ENCODE data around the gene ZNF484.

GRCh38 chr9:91164552-91165278 is 197.0 kb downstream of the AUH start:
- PRO-cap, 3 experiments, result no peak in any of the 3 experiments
- RAMPAGE, long total RNA, result no peak

GRCh38 chr9:91292977-91293572 is 68.6 kb downstream of the AUH start:
- PRO-cap, 3 experiments, result no peak in any of the 3 experiments
- RAMPAGE, long total RNA, result no peak

DNA sequence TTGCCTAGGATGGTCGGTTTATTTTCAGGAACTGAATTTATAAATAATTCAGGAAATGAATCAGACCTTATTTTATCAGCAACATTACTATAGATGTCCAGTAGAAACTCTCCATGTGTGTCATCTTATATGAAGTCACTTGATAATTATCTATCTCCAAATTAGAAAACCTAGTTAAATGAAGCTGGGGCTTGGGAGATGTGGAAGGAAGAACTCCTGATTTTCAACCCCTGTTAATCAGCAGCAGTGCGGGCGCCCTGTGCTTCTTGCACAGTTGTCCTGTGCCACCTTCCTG is 13.4 kb upstream of the AUH start:
- PRO-cap, 3 experiments, result no peak in any of the 3 experiments
- RAMPAGE, long total RNA, result no peak

DNA sequence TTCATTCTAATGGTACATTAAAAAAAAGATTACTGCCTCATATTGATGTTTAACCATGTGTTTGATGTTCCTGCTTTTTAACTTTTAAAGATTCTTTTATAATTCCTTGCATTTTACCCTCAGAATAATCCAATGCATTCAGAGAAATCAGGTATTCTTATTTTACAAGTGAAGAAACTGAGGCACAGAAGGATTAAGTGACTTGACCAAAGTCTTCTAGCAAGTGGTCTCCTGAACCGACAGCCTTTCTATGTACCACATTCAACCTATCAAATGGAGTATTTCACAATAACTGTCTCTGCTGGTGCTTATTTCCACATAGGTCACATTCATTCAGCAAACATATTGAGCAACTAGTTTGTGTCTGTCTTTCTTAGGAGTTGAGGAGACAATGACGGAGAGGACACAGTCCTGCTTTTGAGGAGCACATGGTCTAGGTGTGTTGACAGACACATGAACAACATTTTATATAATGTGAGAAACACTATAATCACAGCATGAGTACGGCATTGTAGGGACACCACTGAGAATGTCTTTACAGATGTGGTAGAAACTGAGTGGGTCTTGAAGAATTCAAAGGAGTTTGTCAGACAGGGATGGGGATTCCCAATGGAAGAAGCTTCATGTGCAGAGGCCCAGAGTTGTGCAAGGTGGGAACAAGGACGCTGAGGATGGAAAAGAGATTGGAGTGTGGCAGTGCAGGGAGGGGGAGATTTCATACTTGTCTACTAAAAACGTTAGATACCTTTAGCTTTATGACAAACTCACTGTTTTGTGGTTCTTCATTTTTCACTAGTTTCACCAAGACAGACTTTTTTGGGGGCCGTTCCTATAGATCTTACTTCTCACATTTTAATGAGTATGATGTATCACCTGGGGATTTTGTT is 28.5 kb downstream of the NFIL3 start:
- PRO-cap, 3 experiments, result no peak in any of the 3 experiments
- RAMPAGE, long total RNA, result no peak

- PRO-cap, 3 experiments, result no peak in any of the 3 experiments
- RAMPAGE, long total RNA, result no peak
Observed at GRCh38 chr9:91712067-91712427, 238.0 kb downstream of the ROR2 start.

- PRO-cap, 3 experiments, result no peak in any of the 3 experiments
- RAMPAGE, long total RNA, result no peak
Observed at GRCh38 chr9:91847688-91848245, 102.3 kb downstream of the ROR2 start.

GRCh38 chr9:91873605-91874132 is 76.4 kb downstream of the ROR2 start:
- PRO-cap, 3 experiments, result no peak in any of the 3 experiments
- RAMPAGE, long total RNA, result no peak

- PRO-cap, 3 experiments, result no peak in any of the 3 experiments
- RAMPAGE, long total RNA, result no peak
Observed at GRCh38 chr9:91899863-91900941, 49.8 kb downstream of the ROR2 start.

GRCh38 chr9:91948083-91949293 is 1.5 kb downstream of the ROR2 start:
- PRO-cap, 3 experiments, result no peak in any of the 3 experiments
- RAMPAGE, long total RNA, result no peak

- PRO-cap, 3 experiments, result no peak in any of the 3 experiments
- RAMPAGE, long total RNA, result no peak
Observed at GRCh38 chr9:92031043-92031469, 81.0 kb upstream of the ROR2 start.

GRCh38 chr9:92314134-92315340 is 10.6 kb downstream of the NOL8 start:
- PRO-cap, 3 experiments, result no peak in any of the 3 experiments
- RAMPAGE, long total RNA, result no peak

- PRO-cap, 3 experiments, result no peak in any of the 3 experiments
- RAMPAGE, long total RNA, result no peak
Observed at GRCh38 chr9:92405755-92406469, 1.5 kb upstream of the OGN start.

DNA sequence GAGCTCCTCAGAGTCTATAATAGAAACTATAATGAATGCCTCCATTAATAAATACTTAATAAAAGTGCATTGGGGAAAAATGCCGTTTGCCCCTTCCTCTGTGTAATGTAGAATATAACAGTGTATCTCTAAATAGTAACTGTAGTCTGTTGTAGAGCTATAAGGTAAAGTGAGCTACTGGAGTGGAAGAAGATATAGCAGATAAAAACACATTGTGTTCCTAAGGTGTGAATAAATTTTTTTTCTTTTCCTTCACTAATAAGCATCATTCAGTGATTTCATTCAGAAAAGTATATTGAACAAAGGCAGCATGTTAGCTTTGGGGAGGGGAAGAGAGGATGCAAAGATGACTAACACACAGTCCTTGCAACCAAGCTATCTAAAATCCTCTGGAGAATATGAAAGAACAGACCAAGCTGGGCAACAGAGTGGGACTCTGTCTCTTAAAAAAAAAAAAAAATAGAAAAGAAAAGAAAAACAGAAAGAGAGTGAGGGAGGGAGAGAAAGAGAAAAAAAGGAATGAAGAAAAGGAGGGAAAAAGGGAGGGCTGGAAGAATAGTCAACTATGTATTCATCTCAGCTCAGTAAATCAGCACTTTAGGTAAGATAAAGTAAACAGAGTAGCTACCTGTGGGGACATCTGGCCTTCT is 22.2 kb upstream of the OMD start:
- PRO-cap, 3 experiments, result no peak in any of the 3 experiments
- RAMPAGE, long total RNA, result no peak

DNA sequence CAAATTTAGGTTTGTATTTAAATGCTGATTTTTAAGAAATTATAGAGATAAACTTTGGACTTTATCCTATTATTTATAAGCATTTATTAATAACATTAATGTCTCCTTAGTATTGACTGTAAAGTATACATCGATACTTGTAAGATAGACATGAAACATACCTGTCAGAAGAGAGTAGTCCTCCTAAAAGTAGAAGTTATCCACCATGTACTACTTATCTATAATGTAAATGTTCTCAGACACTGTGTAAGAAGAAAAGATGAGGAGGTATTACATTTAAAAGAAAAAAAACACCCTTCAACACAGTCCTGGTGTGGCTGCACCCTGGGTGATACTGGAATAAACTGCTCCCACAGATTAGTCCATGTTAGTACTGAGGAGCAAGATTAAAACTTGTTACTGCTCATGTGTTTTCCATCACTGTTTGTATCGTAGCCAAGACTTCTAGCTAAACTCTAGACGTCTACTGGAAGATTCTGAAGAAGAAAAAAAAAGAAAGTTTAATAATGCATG is 53.6 kb downstream of the ECM2 start:
- PRO-cap, 3 experiments, result no peak in any of the 3 experiments
- RAMPAGE, long total RNA, result no peak

GRCh38 chr9:92600048-92601566 is 64.8 kb upstream of the ECM2 start:
- PRO-cap, 3 experiments, result no peak in any of the 3 experiments
- RAMPAGE, long total RNA, result no peak

- PRO-cap, 3 experiments, result no peak in any of the 3 experiments
- RAMPAGE, long total RNA, result no peak
Observed at GRCh38 chr9:92634397-92634611, 35.6 kb downstream of the IPPK start.

- PRO-cap, 3 experiments, result peak in 3 of 3 experiments; most common plus-strand start chr9:92878195 (in 3); most common minus-strand start chr9:92878032 (in 3)
- RAMPAGE, long total RNA, result start-site peak on the minus strand at chr9:92877980-92878027, 180 and 302 reads in 2 replicates
Observed at GRCh38 chr9:92877450-92878320, at the start of gene ZNF484. Gene ZNF484 (minus strand): TSS chr9:92878038.

DNA sequence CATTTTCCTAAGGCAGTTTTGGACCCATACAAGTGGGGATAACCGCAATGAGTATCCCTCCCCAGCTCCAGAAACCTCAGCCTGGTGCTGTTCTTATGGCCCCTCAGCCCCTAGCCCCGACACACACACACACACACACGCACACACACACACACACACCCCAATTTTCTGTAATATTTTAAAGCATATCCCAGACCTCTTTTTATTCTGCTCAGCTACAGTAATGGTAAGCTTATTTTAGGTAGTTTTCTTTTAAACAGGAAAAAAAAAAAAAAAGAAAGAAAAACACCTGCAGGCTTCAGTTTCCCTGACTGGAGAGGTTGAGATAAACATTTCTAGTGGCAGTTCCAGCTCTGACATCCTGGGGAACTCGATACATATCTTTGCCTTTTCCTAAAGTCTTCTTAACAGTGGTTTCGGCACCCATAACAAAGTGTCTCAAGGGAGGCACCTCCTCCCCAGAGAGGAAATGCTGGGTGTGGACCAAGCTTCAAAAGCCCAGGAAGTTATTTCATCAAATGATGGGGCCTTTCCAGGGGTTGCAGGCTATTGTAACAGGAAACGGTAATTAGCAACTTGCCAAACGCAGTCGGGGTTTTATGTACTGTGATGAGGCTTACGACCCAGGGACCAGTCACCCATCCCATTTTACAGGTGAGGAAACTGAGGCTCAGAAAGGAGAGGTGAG is 30.3 kb upstream of the SUSD3 start:
- PRO-cap, 3 experiments, result no peak in any of the 3 experiments
- RAMPAGE, long total RNA, result no peak

GRCh38 chr9:93107339-93108458 is 11.7 kb downstream of the CARD19 start:
- PRO-cap, 3 experiments, result no peak in any of the 3 experiments
- RAMPAGE, long total RNA, result no peak

- PRO-cap, 3 experiments, result no peak in any of the 3 experiments
- RAMPAGE, long total RNA, result no peak
Observed at GRCh38 chr9:93114015-93114464, 18.0 kb downstream of the CARD19 start.